LHCN-M2 (cell line): ENCODE data around the gene RFLNA.

DNA sequence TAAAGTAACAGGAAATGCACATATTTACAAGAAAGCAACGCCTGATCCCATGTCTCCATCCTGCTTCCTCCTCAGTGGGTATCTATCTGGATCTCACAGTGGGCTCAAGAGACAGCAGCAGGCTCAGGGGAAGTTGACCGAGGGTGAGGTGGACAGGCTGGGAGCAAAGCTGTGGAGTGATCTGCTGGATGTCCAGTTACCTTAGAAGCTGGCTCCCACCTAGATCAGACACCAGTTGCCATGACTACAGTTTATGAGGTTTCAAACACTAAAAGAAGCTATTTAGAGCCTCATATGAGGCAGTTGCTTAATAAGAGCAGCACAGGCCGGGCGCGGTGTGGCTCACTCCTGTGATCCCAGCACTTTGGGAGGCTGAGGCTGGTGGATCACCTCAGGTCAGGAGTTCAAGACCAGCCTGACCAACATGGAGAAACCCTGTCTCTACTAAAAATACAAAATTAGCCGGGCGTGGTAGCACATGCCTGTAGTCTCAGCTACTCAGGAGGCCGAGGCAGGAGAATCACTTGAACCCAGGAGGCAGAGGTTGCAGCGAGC, 10.7 kb downstream of the MTRFR start:
- RAMPAGE, long total RNA: no peak

GRCh38 chr12:123270992-123271436, 642 bp downstream of the CDK2AP1 start:
- RAMPAGE, long total RNA: no peak

DNA sequence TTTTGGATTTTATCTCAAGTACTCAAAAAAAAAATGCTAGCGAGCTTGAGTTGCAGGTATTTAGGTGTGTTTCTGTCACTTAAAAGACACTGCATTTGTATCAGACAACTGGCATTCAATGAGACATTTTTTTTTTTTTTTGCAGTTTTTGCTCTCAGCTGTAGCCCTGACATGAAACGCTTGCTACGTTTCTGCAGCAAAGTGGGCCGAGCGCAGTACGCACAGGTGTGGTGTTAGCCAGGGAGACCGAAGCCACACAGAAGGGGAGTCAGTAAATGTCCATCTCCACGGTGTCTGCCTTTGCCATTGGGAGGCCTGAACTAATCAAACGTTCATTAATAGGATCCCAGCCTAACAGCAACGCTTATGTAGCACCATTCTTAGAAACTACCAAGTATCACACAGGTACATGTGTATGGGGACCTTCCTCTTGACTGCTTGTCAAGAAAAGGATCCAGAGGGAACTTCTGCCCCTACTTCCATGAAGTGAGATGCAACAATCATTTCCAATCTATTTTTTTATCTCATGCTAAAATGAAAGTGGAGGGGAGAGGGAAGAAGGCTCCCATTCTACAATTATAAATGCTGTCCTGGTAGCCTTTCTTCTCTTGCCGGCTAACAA, 20.4 kb upstream of the CDK2AP1 start:
- RAMPAGE, long total RNA: no peak

- RAMPAGE, long total RNA: no peak
These were observed 6.6 kb downstream of the KMT5A start for GRCh38 chr12:123390505-123390965.

DNA sequence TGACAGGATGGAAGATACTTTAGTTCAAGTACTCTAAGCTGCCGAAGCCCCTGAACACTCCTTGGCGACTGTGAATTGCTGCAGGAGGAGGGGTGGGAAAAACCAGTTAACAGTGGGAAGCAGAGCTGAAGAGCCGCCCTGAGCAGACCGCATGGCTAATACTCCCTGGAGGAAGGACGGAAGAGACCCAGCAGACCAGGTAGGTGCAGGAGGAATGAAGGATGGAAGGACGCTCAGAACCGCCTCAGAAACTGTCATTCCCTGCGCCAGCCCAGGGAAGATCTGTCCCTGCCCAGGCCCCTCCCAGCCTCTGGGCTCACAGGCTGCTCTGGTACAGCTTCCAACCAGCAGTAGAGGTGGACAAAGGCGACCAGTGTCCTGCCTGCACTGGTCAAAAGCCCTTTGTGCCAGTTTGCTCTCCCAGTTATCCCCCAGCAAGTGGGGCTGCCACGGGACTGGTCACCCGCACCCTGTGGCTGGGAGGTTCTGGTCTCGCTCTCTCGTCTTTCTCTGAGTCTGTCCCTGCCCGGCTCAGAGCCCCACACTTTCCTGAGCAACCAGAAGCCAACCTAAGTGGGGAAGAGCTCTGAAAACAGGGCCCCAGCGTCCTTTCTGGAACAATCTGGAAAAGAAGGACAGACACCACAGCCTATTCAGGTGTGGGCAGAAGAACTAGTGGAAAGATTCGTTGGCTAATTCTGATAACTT, 21.5 kb downstream of the SNRNP35 start:
- RAMPAGE, long total RNA: no peak

GRCh38 chr12:123484056-123484458, 26.1 kb downstream of the SNRNP35 start:
- RAMPAGE, long total RNA: no peak

DNA sequence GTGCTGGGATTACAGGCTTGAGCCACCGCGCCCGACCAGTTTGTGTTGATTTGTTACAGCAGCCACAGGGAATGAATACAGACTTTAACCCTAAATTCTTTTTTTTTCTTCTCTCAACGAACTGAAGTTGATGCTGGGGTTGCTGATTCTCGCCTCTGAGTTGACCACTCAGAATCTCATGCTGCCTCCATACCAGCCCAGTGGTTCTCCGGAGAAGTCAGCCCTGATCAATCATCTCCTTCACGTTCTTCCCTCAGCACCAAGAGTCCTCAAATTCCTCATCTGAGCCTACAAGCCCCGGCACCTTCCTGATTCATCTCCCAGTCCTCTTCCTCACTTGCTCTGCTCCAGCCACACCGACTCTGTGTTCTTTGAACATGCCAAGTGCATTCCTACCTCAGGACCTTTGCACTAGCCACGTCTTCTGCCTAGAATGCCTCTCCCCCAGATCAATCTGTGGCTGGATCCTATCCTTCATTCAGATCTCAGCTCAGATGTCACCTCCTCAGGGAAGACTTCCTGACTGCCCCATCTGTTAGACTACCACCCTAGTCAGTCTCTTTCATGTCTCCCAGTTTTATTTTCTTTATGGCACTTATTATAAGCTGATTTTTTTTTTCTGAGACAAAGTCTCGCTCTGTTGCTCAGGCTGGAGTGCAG, 4.7 kb downstream of the RILPL1 start:
- RAMPAGE, long total RNA: no peak

DNA sequence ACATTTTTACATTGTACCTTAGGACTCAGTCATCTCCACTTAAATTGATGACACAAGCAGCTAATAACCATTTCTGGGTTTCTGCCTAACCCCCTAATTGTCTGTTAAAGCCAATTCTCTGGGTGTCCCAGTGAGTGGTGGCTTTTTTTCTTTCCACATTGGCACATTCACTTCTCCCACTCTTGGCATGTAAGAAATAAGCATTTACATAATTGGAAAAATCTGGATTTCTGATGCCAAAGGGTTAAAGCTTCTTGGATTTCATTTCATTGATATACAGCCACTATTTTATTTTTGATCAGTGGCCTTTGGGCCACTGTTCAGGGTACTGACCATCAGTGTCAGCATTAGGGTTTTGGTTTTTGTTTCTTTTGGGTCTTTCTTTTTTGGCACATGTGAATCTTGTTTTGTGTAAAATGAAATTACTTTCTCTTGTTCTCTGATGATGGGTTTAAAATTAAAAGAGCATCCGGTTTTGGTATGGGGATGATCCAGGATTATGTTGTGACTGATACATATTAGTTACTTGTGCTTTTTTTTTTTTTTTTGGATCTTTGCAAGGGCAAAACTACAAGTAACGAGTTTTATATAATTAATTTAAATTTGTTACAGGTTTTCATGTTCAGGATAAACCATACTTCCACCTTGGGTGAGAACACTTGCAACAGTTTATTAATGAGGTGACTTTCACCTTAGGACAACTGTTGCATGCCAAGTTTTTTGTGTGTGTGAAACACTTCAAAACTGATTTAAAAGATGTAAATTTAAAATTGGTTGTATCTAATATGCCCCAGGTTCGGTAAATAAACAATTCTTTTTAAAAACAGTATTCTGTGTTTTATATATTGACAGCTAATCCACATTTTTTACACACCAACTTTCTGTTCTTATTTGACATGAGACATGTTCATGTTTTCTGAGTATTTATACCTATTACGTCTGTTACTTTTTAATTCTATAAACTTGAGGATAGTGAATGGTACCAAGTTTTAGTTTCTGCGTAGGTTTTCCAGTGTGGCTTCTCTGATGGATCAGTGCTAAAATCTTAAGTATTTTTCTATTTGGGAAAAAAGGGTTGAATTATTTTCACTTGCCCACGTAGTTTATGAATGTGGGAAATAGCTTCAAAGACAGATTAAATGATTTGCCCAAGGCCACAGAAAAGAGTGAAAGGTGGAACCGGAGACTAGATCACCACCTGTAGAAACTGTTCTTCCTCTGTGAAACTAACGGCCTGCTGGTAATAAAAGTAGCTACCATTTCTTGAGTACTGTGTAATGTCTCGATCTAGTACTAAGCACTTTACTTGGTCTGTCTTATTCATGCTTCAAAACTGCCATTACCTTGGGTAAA, 4.1 kb upstream of the DDX55 start:
- RAMPAGE, long total RNA: no peak

DNA sequence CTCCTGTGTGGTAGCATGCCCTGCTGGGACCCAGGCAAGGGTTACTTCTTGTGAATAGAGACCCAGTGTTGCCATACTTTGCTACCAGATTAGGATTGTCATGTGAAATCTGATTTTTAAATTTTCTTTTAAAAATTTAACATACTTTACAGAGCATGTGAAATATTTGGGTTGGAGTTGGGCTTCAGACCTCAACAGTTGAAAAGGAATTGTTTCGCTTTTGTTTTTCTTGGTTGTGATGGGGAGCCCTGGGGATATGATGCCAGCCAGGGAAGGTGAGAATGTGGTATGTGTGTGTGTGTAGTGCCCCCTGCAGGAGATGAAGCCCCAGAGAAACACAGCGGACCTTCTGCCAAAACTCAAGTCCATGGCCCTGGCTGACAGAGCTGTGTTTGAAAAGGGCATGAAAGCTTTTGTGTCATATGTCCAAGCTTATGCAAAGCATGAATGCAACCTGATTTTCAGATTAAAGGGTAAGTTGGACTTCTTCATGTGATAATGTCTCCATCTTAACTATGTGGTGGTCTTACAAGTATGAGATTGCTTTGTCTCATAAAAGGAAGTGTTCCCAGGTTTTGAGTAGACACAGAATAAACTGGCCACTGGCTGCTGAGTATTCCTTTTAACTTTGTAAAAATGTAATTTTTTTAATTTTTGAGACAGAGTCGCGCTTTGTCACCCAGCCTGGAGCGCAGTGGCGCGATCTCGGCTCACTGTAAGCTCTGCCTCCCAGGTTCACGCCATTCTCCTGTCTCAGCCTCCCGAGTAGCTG, 14.9 kb downstream of the EIF2B1 start:
- RAMPAGE, long total RNA: no peak

- RAMPAGE, long total RNA: no peak
These were observed 788 bp downstream of the DNAH10 start for GRCh38 chr12:123762658-123763519.

- RAMPAGE, long total RNA: no peak
These were observed 23.1 kb downstream of the CCDC92 start for GRCh38 chr12:123949364-123950056.

GRCh38 chr12:124159641-124160145, 135.2 kb upstream of the RFLNA start:
- RAMPAGE, long total RNA: no peak

DNA sequence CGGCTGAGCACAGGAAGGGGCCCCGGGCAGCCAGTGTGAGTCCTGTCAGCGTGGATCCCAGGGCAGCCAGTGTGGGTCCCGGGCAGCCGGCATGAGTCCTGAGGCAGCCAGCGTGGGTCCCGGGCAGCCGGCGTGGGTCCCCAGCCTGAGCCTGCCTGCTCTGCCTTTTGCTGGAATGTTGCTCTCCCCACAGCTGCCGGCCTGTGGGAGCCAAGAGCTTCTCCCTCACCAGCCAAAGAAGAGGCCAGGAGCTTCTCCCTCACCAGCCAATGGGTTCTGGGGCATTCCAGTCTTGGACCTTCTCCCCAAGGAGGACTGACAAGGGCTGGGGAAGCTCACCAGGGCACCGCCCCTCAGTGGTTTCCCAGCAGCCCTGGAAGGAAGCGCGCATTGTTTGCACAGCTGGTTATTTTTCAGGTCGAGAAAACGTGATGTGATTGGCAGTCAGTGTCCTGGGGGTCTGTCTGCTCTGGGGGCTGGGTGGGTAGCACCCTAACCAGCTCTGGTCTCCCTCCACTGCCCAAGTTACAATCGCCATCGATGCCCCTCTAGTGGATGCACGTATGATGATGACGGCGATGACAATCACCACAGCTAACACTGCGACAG, 14.9 kb upstream of the RFLNA start:
- RAMPAGE, long total RNA: no peak

DNA sequence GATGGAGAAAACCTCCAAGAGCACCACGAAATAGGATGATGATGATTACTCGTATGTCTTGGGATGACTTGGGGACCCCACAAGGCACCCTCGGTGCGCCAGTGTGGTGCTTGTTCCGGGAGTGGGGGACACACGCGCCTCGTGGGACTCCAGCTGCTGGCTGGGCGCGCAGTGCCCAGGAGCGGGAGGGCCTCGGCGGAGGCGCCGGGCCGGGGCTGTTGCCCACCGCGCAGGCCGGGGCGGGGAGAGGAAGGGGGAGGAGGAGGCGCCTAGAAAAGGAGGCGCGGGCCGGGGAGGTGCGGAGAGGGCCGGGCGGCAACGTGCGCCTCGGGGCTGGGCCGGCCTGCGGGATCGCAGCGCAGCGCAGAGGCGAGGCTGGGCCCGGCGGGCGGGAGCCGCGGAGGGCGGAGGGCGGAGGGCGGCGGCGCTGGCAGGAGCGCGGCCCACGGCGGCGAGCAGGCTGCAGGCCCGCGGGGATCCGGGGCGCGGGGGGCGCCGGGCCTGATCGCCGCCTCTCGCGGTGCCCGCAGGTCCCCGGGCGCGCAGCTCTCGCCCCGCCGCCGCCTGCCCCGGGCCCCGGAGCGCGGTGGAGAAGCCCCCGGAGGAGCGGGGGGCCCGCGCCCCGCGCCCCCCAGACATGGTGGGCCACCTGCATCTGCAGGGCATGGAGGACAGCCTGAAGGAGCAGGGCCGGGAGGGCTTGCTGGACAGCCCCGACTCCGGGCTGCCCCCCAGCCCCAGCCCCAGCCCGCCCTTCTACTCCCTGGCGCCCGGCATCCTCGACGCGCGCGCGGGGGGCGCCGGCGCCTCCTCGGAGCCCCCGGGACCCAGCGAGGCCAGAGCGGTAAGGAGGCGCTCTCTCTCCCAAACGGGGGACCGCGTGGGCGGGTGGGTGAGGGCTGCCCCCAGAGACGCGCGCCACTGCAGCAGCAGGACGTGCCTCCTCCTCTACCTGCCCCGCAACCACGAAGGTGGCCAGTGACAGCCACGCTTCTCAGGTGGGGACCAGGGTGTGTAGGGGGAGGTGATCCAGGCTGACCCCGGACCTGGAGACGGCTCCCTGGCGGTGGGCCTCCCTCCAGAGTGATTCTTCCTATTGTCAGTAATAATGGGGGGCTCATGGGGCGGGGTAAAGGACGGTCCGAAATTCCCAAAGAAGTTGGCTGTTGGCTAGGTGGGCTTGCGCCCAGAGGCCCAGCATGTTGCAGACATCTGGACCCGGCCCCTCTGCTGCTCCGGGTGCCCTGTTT, at the start of gene RFLNA:
TSS of gene RFLNA (plus strand) at position 301 of the 1,250 bp plus-strand sequence.
- RAMPAGE, long total RNA: no peak

GRCh38 chr12:124318090-124318944, 23.4 kb downstream of the RFLNA start:
- RAMPAGE, long total RNA: no peak

GRCh38 chr12:124327960-124328690, 33.2 kb downstream of the RFLNA start:
- RAMPAGE, long total RNA: no peak

DNA sequence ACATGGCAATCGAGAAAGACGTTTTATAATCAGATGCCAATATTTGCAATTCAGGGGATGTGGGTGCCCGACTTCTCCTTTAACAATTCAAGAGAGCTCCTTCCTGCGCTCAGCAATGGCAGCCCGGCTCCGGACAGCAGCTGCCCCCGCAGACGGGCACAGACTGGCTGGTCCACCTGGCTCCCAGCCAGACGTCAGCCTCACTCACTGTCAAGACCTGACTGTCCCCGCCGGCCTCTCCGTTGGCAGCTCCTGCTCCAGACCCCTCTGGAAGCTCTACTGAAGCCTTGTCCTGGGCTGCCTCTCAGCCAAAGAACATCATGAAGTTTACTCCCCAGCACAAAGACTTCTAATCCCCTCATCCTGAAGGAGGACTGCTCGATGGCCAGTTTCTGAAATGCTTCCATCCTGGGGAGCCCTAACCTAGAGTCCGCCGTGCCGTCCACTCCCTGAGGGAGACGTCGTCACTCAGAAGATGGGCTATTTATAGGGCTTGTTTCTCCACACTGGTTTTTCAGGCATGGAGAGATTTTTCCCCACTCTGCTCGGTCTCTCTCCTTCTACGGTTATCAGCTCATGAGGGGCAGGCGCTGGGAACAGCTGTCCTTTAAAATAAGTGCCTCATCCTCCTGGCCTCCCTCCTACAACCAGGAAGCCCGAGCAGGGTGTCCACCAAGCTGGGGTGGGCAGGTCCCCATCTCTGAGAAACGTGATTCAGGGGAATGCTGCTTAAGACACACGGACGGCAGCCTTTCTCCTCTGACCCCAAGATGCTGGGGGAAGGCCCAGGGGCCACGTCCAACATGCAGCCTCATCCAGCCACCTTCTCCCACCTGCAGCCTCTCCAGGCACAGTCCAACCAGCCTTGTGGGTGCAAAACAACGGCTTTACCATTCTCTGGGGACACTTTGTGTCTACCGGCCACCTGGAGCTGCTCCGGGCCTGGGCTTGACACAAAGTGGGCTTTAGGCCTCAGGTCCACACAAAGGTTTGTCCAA, 126.4 kb downstream of the RFLNA start:
- RAMPAGE, long total RNA: no peak

- RAMPAGE, long total RNA: no peak
These were observed 134.5 kb downstream of the RFLNA start for GRCh38 chr12:124429355-124429796.

GRCh38 chr12:124453982-124454578, 113.3 kb downstream of the NCOR2 start:
- RAMPAGE, long total RNA: no peak

- RAMPAGE, long total RNA: no peak
These were observed 48.1 kb downstream of the NCOR2 start for GRCh38 chr12:124519395-124519714.